ENCODE measurements around the gene UNC5B.

GRCh38 chr10:70667219-70667952 is 4.9 kb upstream of the ADAMTS14 start:
- RRBS: no CpG with 5 or more reads among the region's 10 CpGs

DNA sequence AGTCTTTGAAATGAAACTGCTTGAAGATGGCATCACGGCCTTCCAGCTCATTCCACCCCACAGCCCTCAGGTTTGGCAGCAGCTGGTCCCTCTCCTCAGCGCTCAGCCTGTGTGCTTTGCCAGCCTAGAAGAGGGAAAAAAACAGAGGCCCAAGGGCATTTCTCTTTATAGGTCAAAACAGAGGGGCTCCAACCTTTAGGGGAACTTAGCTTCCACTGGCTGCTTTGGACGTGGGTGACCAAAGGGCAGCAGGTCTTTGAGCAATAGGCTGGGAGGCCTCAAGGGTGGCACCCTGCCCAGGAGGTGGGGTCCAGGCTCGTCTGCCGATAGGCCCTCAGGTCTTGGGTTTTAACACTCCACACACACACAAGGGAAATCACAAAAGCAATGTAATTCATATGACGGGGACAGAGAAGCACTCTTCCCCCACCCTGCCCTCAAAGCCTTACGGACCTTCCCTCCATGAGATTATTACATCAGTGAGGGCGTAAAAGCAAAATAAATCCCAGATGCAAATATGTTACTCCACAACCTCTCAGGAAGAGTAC is 2.5 kb downstream of the PCBD1 start:
- RRBS: no CpG with 5 or more reads among the region's 8 CpGs

GRCh38 chr10:71013988-71014442 is 125.7 kb upstream of the PCBD1 start:
- RRBS: no CpG with 5 or more reads among the region's 7 CpGs

DNA sequence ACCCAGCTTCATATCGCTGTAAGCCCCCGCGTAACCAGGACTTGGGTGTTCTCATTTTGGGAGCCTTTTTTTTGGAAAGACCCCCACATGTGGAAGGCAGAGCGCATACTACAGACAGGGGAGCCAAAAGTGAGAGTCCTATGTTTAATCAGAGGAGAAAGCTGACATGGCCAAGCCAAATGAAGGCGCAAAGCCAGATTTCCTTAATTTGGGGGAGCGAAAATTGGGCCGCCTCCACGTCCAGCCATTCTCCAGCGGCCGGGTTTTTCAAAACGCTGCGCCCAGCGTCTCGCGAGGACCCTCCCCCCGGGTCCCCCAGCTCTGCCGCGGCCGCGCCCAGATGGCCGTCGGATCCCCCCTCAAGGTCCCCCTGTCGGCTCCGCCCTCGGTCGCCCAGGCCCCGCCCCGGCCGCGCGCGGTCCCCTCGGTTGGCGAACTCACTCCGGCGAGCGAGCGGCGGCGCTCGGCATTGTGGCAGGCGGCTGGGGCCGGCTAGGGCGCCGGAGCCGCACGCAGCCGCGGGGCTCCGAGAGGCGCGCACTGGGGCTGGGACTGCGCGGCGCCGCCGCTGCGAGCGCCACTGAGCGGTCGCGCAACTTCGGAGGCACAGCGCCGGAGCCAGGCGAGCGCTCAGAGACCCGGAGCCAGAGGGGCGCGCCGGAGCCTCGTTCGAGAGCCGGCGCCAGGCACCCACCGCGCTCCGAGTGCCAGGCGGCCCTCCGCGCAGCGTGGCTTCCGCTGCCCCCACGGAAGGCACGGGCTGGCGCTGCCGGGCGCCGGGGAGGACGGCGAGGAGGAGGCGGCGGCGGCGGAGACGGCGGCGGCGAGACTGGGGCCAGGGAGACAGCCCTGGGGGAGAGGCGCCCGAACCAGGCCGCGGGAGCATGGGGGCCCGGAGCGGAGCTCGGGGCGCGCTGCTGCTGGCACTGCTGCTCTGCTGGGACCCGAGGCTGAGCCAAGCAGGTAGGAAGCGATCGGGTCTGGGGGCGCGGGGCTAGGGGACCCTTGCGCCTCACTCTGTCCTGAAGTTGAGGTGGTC is at the start of gene UNC5B:
Gene UNC5B (plus strand): TSS at position 469 of the 1,039 bp plus-strand sequence.
- RRBS: 1% methylated on average over 46 of the region's 114 CpGs

DNA sequence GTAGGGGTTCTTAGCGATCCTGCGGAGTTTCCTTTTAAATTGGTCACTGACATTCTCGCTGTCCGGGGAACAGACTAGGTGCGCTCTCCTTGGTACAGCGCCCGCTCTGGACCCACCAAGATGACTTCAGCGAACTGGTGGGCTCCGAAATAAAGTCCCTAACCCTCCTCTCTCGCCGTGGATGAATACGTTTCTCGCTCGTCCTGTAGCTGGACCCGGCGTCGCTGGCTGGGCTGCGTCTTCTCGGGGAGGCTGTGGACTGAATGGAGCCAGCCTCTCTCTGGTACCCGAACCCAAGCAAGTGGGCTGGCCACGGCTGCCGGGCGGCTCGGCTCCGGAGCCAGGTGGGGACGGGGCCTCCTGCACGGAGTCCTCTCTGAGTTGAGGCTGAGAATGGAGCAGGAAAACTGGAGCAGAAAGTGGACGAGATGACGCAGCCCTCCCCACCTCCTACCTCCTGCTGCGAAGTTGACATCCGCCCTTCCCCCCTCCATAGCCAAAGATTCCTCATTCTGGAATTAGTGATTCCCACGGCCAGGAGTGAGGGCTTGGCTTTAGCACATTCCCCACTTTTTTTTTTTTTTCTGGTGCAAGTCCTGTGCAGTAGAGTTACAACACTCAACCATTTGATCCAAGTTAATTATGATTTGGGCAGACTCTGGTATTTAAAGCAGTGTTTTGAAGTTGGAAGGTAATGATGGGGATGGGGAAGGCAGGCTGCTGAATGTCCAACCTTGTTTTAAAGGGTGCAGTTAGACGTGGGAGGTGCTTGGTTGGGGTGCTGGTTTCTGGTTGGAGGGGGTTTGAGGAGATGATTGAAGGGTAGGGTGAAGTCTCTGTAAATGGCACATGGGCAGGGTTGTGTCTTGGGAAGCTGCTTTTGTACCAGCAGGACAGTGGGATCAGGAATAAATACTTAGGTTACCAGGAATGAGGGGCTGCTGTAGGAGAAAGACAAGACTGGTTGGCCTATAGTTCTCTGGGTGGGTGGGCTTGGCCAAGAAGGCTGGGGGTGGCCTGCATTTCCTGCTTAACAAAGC is 1.7 kb downstream of the UNC5B start:
- RRBS: no CpG with 5 or more reads among the region's 33 CpGs

DNA sequence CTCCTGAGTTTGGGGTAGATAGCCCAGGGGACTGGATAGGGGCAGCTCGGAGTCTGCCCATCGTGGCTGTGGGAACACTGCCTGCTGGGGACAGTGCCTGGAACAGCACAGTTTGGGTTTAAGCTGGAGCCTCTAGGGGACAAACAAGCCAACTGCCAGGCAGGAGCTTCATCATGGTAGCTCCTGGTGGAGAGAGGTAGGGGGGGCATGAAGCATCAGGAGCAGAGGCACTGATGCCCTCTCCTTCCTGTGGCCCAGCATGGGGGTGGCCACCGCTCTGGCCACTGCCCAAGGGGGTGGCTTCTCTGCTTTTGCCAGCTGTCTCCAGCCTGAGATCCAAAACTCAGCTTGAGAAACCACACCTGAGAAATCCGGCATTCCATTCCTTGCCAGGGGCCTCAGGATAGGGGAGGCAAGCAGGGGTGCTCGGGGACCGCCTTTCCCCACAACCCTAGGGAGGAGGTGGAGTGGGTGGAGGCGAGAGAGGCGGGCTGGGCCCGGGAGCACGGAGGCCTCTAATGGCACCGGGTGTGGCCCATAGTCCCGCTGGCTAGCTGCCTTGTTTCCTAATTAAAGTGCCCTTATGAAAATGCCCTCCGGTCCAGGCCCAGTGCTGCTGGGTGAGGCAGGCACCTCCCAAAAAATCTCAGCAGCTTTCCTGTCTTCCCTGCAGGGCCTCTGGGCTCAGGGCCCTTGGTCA is 47.6 kb downstream of the UNC5B start:
- RRBS: 48% methylated on average over 3 of the region's 13 CpGs

- RRBS: no CpG with 5 or more reads among the region's 16 CpGs
Measured at GRCh38 chr10:71300586-71301354, 18.3 kb upstream of the SLC29A3 start.

DNA sequence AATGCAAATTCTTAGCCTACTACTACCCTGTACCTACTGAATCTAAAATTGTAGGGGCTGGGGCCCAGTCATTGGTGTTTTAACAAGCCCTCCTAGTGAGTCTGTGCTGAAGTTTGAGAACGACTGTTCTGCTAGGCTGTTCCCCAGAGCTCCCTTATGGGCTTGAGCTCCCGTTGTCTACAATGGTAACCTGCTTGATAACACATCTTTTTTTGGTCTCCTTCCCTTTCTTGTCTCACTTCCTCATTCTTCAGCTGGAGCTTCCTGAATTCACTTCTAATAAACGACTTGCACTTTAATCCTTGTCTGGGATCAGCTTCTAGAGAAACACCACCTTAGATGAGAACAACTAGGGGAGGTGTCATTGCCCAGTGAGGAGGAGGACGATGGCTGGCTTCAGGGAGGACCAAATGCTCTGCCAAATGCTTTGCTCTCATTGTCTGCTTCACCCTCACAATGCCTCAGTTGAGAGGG is 18.1 kb upstream of the CDH23 start:
- RRBS: no CpG with 5 or more reads among the region's 4 CpGs

GRCh38 chr10:71472423-71472864 is 75.7 kb downstream of the CDH23 start:
- RRBS: no CpG with 5 or more reads among the region's 7 CpGs

DNA sequence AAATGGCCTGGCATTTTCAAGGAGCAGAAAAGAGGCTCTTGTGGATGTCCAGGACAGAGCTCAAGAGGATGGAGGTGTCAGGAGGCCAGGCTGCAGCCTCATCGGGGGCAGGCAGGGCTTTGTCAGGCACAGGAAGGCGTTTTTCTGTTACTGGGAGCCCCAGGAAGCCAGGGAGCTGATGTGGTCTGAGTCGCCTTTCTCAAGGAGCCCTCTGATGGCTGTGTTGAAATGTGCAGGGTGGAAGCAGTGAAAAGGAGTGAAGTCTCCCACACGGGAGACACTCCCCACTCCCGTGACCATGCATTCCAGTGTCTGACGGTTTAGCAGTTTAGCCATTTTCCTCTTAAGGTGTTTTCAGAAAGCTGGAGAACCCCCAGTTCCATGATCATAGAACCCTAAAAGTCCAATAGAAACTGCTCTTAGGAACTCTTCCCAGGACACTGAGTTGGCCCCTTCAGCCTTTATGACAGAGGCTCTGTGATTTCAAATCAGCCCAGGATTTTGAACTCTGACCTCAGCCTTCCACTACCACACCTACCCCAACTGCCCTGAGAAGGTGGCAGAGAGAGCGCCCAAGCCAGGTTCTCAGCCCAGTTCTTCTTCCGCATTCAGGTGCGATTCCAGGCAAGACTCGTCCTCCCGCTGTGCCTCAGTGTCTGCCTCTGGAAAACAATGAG is 96.1 kb downstream of the C10orf105 start:
- RRBS: no CpG with 5 or more reads among the region's 11 CpGs

- RRBS: no CpG with 5 or more reads among the region's 11 CpGs
Measured at GRCh38 chr10:71639193-71639775, 80.3 kb downstream of the C10orf105 start.

GRCh38 chr10:71755191-71755980 is 17.9 kb downstream of the VSIR start:
- RRBS: no CpG with 5 or more reads among the region's 17 CpGs

- RRBS: no CpG with 5 or more reads among the region's 18 CpGs
Measured at GRCh38 chr10:71761857-71762636, 11.3 kb downstream of the VSIR start.

DNA sequence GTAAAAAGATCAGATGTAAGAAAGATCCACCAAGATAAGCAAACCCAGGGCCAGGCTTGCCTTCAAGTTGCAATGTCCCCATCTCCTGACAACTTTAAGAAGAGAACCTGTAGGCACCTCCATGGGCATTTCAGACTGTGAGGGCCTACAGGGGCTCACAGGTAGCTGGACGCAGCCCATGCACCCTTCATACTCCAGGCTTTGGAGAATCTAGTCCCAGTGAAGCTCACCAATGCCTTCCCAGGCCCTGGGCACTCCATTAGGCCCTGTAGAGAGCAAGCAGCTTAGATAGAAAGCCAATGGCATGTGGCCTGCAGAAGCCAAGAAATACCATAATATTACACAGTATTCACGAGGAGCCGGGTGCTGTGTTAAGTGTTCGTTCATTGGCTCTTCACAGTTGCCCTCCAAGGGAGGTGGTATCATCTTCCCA is 3.4 kb downstream of the VSIR start:
- RRBS: no CpG with 5 or more reads among the region's 4 CpGs

DNA sequence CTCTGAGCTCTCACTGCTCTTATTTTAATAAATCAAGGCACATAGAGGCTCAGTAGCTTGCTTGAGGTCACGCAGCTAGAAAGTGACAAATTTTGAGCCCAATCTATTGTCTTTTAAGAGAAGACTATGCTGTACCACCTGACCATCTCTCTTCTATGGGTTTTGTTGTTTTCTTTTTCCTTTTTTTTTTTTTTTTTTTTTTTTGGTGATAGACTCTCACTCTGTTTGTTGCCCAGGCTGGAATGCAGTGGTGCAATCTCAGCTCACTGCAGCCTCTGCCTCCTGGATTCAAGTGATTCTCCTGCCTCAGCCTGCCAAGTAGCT is 35.6 kb upstream of the VSIR start:
- RRBS: no CpG with 5 or more reads among the region's 1 CpG

DNA sequence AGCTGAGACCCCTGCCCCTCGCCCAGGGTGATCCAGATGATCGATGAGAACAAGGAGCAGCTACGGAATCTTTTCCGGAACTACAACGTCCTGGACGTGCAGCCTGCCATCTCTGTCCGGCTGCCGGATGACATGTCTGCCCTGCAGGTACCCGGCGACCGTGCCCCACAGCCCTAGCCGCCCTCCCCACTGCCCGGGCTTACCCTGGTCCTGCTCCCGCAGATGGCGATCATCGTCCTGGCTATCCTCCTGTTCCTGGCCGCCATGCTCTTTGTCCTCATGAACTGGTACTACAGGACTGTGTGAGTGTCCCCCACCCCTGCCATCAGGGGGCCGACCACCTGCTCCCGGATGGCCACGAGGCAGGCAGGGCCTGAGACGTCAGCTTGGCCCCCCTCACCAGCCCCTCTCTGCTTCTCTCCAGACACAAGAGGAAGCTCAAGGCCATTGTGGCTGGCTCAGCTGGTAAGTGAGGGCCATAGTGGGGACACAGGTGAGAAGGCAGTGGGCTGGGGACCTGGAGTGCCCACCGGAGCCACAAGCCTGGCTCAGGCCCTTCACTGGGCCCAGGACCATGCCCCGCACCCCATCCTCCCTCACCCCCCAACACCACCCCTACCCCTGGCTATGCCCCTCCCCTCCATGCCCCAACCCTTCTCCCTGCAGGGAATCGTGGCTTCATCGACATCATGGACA is 38.1 kb upstream of the VSIR start:
- RRBS: 91% methylated on average over 8 of the region's 25 CpGs

DNA sequence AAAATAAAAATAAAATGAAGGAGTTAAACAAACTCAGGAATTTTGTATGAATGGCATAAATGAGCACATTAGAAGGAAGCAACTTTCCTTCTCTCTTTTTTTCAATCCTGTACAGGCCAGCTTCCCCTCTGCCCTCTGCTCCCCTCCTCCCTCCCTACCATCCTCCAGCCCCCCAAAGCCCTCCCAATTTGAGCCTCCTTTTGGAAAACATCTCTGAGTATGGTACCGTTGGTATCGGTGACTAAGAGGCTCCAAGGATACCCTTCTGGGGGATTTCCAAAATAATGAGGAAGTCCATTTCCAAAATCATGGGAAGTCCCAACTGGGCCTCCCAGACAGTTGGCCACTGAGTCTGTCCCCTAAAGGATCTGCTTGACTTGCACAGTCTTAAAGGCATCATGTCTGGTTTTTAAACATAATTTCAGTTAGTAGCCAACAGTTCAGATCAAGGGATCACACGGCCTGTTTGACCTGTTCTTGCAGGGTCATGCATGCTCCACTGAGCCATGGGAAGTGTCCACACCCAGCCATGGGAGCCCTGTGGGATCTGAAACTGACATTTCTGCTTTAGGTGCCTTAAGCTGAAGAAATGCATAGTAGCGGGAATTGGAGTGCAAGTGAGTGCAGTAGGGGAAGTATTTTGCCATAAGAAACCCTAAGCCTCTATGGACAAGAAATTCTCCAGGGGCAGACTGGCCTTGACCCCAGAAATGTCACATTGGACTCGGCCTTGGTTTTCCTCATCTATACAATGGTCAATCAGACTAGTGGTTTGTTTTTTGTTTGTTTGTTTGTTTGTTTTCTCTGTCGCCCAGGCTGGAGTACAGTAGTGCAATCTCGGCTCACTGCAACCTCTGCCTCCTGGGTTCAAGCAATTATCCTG is 39.1 kb upstream of the PSAP start:
- RRBS: no CpG with 5 or more reads among the region's 7 CpGs

DNA sequence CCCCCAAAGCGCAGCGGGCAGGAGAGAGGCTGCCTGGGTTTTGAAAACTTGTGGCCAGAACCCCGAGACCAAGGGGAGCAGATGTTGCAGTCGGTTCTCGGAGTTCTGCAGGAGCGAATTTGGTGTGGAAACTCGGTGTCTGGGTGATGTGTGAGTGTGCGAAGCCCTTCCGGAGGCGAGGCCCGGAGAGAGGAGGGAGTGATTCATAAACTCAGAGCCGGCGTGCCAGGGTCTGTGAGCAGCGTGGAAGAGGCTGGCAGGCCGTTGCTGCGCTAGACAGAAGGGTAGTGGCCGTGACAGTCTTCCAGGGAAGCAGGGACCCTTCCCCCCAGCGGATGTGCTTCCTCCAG is 887 bp downstream of the CHST3 start:
- RRBS: no CpG with 5 or more reads among the region's 18 CpGs

DNA sequence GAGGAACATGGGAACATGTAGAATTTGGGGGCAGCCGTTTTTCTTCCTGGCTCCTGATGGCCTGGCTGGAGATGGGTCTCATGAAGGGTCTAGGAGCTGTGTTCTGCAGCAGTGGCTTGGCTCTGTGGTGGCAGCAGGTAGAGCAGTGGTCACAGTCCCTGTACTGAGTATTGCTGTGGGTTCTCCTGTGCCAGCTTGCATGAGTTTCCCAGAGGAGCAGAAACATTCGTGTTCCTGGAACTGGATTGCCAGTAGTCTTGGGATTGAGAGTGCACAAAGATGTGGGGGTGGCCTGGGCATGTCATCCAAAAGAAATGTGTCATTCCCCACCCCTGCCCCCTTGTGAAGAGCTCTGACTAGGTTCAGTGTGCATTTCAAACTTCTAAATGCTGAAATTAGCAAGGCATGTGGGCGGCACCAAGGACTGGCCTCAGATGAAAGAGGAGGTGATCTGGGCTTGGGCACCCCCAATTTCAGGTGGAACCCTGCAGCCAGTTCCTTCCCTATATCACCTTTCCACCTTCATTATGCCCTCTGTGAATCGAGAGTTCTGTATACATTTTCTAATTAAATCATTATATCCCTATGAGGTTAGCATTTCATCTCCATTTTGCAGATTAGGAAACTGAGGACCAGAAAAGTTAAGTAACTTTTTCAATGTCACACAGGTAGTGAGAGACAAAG is 2.1 kb downstream of the CHST3 start:
- RRBS: no CpG with 5 or more reads among the region's 4 CpGs

- RRBS: no CpG with 5 or more reads among the region's 5 CpGs
Measured at GRCh38 chr10:71998806-71999211, 34.6 kb downstream of the CHST3 start.